Mesenteric fat pad (tissue), 1 donor: ENCODE measurements around the genes BAAT, RNF20 and SLC44A1.

DNA sequence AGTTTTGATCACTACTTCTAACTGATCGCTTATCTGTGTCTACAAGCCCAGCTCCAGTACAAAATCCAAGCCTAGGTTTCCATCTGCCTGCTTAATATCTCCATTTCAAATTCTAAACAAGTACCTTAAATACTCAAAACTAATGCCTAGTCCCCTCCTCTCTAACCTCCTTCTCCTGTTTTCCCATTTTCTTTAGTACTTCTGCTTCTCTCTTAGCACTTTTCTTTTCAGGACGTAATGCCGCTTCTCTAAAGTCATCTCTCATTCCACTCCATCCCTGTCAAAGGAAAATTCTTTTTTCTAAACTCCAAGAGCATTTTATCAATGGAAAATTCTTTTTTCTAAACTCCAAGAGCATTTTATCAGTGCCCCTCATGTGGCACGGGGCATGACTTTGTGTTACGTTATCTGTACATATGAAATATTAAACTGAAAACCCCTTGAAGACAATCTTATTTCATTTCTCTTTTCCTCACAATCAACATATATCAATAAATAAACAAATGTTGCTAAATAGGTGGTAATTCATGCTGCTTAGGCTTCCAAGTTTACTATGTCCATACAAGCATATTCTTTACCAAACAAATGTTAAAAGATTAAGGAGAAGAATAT is 89.0 kb downstream of the ERP44 start:
- PRO-cap, result no peak

- PRO-cap, result no peak
Observed at GRCh38 chr9:100425623-100426234, 1.2 kb upstream of the MSANTD3 start.

DNA sequence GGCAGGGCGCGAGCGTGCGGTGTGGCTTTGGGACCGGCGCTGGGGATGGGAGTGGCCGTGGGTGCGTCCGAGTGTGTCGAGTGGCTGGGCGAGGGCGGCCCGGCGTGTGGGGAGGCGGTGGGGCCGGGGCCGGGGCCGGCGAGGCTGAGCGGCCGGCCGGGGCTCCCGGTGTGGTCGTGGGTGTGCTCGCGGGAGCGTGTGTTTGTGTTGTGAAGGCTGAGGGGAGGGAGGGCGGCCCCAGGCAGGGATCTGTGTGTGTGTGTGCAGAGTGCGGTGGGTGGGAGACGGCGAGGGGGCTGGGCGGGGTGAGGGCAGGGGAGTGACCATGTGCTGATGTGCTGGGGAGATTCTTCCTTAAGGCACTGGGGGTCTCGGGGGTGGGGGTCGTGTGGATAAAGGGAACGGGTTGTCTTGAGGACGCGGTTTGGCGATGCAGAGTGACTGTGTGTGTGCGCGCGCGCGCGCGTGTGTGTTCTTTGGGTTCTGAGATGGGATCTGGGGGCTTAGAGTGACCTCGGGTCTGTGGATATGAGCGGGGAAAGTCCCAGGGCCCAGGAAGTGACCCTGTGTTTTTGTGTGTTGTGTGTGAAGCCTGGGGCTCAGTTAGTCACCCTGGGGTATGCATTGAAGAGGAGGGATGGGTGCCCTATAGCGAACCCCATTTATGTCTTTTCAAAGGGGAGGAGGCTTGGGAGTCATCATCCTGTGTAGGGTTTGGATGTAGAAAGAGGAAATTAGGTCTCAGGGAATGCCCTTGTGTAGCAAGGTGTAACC is 1.1 kb downstream of the TMEFF1 start:
- PRO-cap, result no peak

- PRO-cap, result no peak
Observed at GRCh38 chr9:101317667-101318345, 67.0 kb downstream of the BAAT start.

DNA sequence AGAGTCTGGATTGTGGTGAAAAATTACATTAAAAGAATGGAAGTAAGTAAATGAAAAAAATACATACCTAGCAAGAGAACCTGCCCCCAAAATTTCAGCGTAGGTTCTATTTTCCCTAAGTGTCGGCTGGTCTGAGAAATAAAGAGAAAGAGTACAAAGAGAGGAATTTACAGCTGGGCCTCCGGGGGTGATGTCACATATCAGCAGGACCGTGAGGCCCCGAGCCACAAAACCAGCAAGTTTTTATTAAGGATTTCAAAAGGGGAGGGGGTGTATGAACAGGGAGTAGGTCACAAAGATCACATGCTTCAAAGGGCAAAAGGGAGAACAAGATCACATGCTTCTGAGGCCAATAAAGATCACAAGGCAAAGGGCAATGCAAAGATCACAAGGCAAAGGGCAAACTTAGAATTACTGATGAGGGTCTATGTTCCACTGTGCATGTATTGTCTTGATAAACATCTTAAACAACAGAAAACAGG is at the start of gene BAAT:
Gene BAAT (minus strand): TSS at position 219 of the 482 bp plus-strand sequence.
- PRO-cap, result no peak

DNA sequence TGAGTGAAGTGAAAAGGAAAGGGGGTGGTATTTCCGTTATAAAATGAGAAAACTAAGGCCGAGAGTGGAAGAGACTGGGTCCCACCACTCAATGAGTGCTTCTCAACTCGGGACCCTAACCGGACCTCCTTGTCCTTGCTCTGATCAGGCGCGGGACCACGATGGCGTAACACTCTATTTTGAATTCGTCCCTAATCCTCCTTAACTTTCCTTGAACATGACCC is 251 bp downstream of the MRPL50 start:
- PRO-cap, result no peak

DNA sequence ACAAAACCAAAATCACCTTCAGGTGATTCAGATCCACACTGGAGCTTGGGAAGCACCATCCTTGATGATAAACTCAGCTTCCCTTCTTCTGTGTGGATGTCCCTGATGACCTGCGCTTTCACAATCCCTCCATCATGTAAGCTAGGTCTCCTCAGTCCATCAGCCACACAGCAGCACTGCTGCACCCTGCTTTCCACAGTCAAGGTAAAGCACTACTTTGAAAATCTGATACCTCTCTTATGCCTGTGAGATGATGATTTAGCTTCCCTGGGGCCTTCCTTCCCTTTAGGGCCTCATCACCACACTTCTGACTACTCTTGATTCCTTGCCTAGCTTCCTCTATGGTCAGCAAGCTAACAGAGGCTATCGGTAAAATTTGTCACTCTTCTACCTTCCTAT is 12.7 kb downstream of the ALDOB start:
- PRO-cap, result no peak

DNA sequence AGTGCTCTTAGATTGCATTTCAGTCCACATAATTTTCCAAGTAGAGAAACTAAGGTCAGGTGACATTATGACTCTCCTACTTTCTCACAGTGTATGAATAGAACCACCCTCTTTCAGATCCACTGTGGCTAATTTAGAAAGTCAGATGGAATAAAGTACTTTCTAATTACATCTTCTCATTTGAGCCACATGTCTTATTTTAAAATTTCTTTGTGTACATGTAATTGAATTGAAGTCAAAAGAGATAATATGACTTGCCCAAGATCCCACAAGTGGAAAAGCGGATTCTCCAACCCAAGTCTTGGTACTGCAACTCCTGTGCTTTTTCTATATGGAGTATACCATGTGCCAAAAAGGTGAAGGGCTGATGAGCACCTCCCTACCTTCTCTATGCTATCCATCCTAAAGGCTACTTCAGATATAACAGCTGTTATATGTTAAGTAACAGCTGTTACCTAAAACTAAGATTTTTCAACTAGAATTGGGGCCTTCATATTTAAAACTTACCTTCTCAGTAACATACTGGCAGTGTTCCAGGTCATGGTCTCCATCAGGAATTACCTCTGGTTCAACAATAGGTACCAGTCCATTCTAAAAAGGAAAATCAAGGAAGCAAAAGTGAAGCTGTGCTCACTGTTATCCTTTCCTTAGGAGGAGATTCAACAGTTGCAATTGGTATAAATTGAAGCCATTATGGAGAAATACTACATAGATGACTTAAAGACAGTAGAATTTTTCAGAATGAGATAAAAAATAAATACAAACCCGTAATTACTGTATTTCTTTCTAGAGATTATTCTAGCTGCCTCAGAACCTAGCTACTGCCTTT is 9.3 kb downstream of the ALDOB start:
- PRO-cap, result no peak

- PRO-cap, result no peak
Observed at GRCh38 chr9:101437817-101438402, 2.3 kb upstream of the ALDOB start.

DNA sequence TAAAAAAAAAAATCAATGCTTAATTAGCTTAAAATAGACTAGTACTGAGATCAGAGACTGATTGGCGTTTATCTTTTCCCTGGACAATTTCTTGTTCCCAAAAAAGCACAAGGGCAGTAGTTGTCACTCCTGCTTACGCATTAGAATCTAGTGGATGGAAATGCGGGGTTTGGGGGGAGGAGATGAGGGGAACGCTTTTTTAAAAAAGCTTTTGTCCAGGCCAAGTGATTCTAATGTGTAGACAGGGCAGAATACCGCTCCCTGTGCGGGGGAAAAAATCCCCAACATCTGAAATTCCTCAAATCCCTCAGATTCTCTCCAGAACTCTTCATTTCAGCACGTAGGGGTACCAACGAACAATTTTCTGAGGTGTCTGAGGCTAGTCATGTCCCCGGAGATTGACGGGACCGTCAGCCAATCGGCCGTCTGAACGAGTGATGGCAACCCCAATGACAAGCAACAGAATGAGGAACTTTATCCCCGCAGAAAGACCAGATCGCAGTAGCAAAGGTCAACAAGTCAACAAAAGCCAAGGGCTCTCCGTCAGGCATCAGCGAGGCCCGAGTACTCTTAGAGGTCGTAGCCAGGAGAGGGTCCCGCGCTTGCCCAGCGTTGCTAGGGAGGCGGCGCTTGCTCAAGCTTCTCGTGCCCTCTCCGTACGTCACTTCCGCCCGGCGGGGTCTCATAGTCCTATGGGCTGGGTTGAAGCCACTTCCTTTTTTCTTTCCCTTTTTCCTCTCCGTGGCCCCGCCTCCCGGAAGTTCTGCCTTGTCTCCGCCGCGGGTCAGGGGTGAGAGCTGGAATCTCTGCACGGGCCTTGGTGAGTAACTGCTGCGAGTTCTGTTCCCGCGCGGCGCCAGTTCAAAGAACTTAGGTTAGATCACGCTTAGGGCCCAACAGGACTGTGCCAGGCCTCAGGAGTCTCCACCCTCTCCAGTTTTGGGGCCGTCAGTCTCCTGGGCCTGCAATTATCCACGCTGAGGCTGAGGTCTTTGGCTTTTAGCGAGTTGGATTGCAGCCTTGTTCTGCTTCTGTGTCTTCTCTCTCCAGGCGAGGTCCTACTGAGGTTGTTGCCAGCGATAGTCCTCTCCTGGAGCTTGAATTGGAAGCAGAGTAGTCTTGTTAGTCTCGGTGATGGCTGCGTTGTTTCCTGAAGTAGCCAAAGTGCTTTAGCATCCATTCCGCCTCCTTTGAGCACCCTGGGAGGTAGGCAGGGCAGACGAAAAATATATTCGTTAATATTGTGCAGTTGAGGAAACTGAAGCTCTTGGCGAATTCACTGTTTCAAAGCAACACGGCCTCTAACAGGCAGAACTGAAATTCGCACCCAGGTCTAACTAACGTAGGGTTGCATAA is at the start of gene RNF20:
Gene RNF20 (plus strand): TSS at position 759 of the 1,356 bp plus-strand sequence.
- PRO-cap, result bidirectional peak, plus-strand start at position 771 of the sequence, minus-strand start at position 658 of the sequence

GRCh38 chr9:101723426-101723792 is 15.0 kb downstream of the GRIN3A start:
- PRO-cap, result no peak

DNA sequence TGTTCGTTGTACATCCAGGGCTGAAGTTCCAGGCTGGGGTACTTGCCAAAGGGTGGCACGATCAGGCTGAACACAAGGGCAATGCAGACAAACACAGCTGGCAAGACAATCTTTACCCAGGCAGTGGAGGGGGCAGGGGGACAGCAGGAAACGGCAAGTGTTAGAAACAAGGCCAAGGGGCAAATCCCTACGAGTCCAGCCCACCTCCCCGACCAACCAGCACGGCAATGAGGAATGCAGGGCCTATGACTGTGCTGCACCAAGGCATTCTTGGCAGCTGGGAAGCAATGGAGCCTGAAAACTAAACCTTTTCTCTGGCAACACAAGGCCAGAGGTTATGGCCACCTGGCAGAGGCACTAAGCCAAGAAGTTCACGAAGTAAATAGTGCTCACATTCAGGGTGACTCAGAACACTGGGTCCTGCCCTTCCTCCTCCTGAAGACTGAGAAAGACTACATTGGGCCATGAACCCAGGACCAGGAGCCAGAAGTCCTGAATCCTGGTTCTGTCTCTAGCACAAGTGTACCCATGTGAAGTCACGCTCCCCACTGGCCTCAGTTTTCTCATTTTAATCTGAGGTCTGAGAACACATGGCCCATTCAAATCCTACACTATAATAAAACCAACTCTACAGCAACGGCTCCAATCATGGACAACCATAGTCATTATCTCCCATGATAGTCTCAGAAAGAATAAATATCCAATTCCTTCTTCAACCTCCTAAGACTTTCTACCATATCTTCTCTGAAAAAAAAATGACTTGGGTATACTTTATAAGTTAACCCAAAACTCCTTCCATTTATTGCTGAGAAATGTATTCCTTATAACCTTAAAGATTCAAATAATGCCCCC is 47.1 kb downstream of the NIPSNAP3B start:
- PRO-cap, result no peak

- PRO-cap, result no peak
Observed at GRCh38 chr9:104844756-104845019, 80.8 kb downstream of the NIPSNAP3B start.

DNA sequence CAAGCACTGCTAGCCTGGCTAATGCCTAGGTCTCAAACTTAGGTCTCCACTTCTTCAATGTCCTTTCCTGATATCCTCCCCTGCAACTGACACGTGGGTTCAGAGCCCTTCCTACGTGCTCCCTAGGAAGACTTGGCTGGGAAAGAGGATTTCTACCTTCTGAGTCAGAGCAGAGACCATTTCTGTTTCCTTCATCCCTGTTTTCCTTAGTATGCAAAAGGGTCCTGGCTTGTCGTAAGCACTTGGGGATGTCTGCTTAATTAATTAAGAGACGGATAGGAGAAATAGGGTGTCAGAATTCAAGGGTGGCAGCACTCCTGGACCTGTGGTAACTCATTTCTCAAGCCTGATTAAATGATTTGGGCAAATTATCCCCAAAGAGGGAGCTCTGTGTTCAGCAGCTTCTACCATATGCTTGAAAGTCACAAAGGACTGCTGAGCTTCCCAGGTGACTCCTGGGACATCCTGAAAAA is 20.7 kb downstream of the ABCA1 start:
- PRO-cap, result no peak

- PRO-cap, result no peak
Observed at GRCh38 chr9:104923060-104923646, 4.8 kb downstream of the ABCA1 start.

GRCh38 chr9:104926323-104926457 is 1.8 kb downstream of the ABCA1 start:
- PRO-cap, result no peak

GRCh38 chr9:105243998-105245252 is at the start of gene SLC44A1:
Gene SLC44A1 (plus strand): TSS chr9:105244651.
- PRO-cap, result bidirectional peak, plus-strand start at chr9:105244657, minus-strand start at chr9:105244367

GRCh38 chr9:105782407-105783155 is 88.2 kb downstream of the TMEM38B start:
- PRO-cap, result no peak

- PRO-cap, result no peak
Observed at GRCh38 chr9:106829363-106829680, 33.6 kb upstream of the ZNF462 start.

DNA sequence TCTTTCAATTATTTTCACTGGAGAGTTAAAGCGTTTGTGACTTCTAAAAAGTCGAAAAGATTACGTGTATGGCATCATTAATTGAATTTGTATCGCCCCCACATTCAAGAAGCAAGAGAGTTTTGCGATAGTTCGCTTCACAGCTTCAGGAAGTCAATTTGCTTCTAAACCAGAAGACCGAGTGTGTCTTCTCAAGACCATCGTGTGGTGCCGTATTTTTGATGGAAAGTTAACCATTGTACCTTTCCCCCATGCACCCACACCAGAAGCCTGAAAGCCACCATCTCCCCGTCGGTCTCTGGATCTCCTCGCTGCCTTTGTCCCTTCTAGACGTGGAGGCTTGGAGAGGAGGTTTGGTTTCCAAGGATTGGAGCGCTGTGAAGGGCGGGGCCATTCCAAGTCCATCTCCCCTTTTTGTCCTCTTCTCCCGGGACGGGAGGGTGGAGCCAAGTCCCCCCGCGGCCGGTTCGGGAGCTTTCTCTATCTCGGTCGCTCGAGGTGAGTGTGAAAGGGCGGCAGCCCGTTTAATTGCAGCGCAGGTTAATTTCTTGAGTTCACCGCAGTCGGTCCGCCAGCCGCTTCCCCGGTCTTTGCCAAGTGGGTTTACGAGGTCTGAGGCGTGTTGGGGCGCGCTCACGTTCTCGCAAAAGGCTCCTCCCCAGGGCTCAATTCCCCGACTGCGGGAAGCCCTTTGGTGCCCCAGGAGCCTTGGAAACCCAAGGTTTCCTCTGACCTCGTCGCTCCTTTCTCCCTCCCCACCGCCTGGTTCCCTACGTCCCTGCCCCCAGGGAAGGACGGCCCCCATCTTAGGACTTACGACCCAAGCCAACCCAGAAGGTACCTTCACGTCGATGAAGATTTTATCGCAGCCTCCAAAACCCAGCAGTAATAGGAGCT is 3.0 kb upstream of the ZNF462 start:
- PRO-cap, result no peak